Fibroblast of villous mesenchyme (primary cell): ENCODE measurements around the gene PIM3.

DNA sequence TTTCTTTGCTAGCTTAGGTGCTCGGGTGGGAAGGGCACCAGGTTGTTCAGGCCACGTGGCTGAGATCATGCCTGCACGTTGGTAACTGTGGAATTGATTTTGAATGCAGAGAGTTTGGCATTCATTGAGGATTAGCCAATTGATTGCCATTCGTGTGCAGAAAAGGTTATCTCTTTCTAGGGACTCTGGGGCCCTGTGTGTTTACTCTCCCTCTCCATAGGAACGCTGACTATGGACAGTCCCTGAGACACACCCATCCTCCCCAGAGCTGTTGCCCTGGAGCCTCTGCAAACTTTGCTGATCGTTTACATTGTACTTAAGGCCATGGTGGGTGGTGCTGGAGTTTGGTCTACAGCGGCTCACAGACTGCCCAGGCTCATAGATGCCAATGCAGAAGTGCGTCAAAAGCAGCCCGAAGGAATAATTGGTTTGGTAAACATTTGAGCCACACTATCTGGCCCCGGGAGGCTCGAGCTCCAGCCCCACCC, 119.4 kb upstream of the TAFA5 start:
- CAGE, long polyA plus RNA, result no peak

GRCh38 chr22:48400313-48400587, 89.1 kb upstream of the TAFA5 start:
- CAGE, long polyA plus RNA, result no peak

GRCh38 chr22:48491669-48492107, 2.3 kb downstream of the TAFA5 start:
- CAGE, long polyA plus RNA, result no peak

DNA sequence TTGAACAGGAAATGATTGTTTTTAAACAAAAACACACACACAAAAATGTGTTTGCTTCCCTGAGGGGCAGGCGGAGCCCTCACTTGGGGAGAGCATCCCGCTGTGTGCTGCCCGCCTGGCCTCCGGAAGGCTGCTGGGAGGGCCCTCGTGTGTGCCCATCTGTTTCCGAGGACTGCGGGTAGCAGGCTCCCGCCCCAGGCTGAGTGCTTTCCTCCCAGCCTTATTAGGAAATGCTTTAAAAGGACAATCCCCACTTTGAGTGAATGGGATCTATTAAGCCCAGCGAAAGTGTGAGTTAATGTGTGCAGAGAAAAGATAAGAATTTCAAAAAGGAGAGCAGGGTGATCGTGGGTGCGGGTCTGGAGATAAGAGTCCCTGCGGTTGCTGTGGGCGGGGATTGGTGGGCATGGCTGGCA, 77.8 kb downstream of the TAFA5 start:
- CAGE, long polyA plus RNA, result no peak

- CAGE, long polyA plus RNA, result no peak
Observed at GRCh38 chr22:48576444-48577344, 87.3 kb downstream of the TAFA5 start.

DNA sequence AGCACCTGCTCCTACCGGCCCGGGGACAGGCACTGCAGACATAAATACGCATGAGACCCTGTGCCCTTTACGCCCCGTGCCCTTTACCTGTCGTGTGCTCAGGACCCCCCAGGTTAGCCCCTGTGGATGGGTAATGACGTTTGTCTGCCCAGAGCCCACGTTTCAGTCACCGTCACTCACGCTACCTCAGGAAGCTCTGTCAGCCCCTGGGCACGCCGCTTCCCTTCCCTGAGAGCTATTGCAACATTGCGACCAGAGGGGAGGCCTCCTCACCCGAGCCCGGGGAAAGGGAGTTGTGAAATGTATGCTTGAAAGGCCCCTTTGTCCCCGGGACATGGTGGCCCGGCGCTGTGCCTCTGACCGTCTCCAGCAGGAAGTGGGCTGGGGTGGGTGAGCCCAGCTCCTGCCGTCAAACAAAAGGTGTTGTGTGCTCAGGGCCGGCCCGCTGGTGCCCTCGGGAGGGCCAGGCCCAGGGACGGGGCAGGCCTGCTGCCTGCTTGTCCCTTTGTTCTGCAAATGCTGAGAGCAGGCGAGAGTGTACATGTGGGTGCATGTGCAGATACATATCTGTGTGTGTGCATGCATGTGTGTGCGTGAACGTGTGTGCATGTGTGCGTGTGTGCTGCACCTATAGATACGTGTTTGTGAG, 213.3 kb downstream of the TAFA5 start:
- CAGE, long polyA plus RNA, result no peak

DNA sequence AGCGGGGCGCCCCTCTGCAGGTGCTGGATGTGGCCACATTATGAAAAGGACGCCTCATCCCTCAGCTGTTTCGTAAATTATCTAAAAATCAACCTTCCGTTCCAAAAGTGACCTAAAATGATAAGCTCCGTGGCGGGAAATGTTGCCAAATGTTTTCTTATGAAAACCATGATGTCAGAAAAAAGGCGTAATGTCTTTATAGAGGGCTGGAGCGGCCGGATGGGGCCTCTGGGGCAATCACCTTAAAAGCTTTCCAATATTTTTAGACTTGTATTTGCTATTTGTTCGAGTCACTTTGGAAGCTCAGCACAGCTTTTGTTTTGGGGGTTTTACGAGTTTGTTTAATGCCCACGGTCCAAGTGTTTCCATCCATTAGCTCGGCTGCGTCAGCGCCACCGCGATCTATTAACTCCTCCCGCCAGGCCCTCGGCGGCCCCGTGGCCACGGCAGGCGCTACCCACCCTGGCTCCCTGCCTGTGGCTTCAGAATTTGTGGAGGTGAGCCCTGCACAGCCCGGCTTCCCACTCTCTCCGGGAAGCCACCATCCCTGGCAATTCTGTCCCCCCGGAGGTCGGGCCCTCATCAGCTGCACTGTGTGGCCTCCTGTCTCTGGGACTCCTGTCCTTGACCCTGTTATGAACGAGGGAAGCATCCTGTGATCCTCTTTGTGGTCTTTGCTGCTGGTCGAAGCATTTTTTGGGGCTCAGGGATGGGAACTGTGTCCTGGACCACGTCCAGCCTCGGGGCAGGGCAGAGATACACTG, 648.6 kb downstream of the BRD1 start:
- CAGE, long polyA plus RNA, result no peak

- CAGE, long polyA plus RNA, result no peak
Observed at GRCh38 chr22:49462889-49463335, 364.8 kb downstream of the BRD1 start.

GRCh38 chr22:49780612-49780991, 47.1 kb downstream of the BRD1 start:
- CAGE, long polyA plus RNA, result no peak

DNA sequence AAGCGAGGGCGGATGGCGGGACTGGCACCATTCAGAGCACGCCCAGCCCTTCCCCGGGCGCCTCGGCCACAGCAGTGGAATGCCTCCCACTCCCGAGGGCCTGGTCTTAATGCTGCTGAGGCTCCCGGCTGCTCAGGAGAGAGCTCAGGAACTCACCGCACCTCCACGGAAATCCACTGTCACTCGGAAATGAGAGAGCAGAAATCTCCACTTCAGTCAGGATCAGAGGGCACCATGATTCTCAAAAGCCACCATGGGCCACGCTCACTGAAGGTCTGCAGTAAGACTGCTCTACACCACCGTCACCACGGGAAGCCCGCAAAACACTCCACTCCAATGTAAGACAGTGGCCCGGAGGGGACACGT, 42.9 kb downstream of the BRD1 start:
- CAGE, long polyA plus RNA, result no peak

GRCh38 chr22:49796550-49796761, 31.2 kb downstream of the BRD1 start:
- CAGE, long polyA plus RNA, result no peak

GRCh38 chr22:49817396-49818259, 10.0 kb downstream of the BRD1 start:
- CAGE, long polyA plus RNA, result no peak

DNA sequence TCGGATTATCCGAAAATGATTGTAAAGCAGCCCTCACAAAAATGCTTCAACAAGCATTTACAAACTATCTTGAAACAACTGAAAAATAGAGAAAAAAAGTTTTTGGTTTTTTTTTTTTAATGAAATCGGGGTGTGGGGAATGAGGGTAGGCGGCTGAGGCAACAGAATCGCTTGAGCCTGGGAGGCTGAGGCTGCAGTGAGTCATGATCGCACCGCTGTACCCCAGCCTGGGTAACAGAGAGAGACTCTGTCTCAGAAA, 11.6 kb upstream of the BRD1 start:
- CAGE, long polyA plus RNA, result no peak

GRCh38 chr22:49935593-49935933, 17.1 kb downstream of the CRELD2 start:
- CAGE, long polyA plus RNA, result no peak

GRCh38 chr22:49944599-49945644, 15.7 kb upstream of the PIM3 start:
- CAGE, long polyA plus RNA, result no peak

GRCh38 chr22:49947032-49947491, 13.5 kb upstream of the PIM3 start:
- CAGE, long polyA plus RNA, result no peak

GRCh38 chr22:49951780-49952035, 8.9 kb upstream of the PIM3 start:
- CAGE, long polyA plus RNA, result no peak

- CAGE, long polyA plus RNA, result no peak
Observed at GRCh38 chr22:49960539-49961658, at the start of gene PIM3. PIM3 (plus strand) TSS chr22:49960772.

GRCh38 chr22:49964325-49964807, 3.8 kb downstream of the PIM3 start:
- CAGE, long polyA plus RNA, result no peak

GRCh38 chr22:49970394-49970726, 9.8 kb downstream of the PIM3 start:
- CAGE, long polyA plus RNA, result no peak